Pericardium fibroblast (primary cell): Measurements from ENCODE around the genes DPM1 and ZFP64.

- RAMPAGE, long total RNA, result no peak
These were observed 26.4 kb downstream of the BCAS4 start for GRCh38 chr20:50821190-50821670.

DNA sequence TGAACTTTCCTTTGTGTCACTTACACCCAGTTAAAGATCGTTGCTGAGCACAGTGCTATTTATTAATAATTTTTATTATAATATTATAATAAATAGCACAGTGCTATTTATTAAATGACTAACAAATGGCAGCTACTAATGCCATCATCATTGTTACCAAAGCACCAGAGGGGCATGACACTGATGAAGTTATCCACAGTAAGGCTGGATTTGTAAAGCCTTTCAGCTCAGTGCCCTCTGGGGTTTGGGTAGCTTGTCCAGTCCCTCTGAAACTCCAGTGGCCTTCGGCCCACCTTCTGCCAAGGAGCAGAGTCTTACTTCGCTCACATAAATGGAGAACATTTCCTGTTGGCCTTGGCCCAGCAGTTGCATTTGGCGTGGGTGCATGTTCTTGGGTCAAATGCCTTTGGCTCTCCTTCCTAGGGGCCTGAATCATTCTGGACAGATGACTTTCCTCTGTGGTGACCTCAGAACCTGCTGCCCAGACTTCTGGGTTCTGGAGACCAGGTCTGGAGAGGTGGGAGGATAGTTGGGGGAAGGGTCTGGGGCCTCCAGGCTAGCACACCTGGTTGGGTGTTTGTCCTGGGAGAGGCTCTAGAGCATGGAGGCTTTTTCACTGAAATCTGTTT is 29.2 kb downstream of the BCAS4 start:
- RAMPAGE, long total RNA, result no peak

GRCh38 chr20:50895420-50895922 is 35.8 kb downstream of the ADNP start:
- RAMPAGE, long total RNA, result no peak

DNA sequence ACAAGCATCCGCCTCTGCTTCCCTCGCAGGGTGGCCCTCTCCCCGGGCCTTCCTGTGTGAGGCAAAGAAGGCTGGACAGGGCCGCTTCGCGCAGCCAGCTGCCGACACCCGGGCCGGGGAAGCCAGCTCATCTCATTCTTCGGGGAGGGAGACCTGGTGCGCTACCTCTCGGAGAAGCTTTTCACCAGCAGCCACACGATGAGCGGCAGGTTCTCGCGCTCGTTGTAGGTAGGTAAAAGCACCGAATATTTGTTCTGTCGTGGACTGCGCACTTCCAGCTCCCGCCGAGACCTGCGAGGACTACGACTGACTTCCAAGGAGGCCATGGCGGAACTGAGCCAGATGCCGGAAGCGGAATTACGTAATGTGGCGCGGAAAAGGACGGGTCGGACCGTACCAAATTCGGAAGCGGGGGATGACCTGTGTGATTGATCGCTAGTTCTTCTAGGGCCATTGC is at the start of gene DPM1:
Gene DPM1, minus strand, starts transcription at position 335 of the 457 bp plus-strand sequence.
- RAMPAGE, long total RNA, result start-site peak on the minus strand centred at position 324 of the sequence, 34 bp wide, 1,151 and 848 reads in 2 replicates

DNA sequence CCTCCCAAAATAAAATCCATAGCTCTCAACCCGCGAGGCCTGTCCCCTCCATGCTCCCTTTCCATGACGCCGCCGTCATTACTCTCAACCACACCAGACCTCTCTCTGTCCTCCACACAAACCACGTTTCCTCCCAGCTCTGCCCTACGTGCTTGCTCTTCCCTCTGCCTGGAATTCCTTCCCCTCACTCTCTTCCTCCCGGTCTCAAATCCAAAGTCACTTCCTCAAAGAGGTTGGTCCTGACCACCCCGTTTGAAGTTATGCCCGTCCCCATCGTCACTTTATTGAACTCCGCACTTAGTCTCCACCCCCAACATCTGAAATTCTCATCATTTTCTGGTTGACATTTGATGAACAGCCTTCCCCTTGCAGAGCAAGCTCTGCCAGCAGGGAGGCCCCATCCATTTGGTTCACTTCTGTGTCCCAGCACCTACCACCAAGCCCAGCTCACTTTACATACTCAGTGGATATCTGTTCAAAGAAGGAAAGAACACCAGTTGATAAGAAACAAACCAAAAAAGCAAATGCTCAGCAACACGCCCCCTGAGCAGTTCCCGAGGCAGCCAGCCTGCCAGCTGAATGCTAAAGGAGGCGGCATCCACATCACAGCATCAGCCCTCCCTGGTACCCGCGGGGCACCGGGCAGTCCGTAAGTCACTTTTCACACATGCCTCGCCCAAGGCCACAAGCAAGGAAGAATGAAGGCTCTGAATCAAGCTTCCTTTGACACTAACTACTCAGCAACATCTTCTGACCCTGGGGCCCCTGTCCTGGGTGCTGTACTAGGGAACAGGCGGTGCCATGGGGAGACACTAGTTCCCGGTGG is 125.0 kb downstream of the NFATC2 start:
- RAMPAGE, long total RNA, result no peak

- RAMPAGE, long total RNA, result no peak
These were observed 114.2 kb downstream of the NFATC2 start for GRCh38 chr20:51428334-51428686.

GRCh38 chr20:51456198-51457177 is 86.0 kb downstream of the NFATC2 start:
- RAMPAGE, long total RNA, result no peak

DNA sequence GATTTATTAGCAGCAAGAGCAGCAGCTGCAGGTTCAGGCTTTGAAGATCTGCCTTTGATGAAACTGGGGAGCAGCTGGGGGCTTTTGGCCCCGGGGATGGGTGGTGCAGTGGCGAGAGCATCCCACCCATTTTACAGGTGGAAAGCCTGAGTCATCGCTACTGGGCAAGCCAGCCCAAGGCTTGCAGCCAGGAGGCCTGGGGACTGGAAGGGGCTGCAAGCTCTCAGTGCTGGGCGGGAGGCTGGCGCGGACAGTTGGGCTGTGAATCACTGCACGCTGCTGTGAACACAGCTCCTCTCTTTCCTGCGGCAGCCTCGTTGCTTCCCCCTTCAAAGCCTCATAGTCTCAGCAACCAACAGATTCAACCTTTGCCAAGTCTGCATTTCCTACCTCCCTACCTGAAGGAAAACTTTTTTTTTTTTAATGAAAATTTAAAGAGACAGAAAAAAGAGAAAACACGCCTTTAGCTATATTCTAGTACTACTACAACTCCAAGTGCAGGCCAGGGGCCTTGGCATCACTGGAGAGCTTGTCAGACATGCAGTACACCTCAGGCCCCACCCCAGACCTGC is 85.3 kb downstream of the NFATC2 start:
- RAMPAGE, long total RNA, result no peak

- RAMPAGE, long total RNA, result no peak
These were observed 12.7 kb downstream of the NFATC2 start for GRCh38 chr20:51529773-51530283.

- RAMPAGE, long total RNA, result no peak
These were observed 1.3 kb downstream of the NFATC2 start for GRCh38 chr20:51540920-51541927.

GRCh38 chr20:51563762-51564537 is 21.4 kb upstream of the NFATC2 start:
- RAMPAGE, long total RNA, result no peak

DNA sequence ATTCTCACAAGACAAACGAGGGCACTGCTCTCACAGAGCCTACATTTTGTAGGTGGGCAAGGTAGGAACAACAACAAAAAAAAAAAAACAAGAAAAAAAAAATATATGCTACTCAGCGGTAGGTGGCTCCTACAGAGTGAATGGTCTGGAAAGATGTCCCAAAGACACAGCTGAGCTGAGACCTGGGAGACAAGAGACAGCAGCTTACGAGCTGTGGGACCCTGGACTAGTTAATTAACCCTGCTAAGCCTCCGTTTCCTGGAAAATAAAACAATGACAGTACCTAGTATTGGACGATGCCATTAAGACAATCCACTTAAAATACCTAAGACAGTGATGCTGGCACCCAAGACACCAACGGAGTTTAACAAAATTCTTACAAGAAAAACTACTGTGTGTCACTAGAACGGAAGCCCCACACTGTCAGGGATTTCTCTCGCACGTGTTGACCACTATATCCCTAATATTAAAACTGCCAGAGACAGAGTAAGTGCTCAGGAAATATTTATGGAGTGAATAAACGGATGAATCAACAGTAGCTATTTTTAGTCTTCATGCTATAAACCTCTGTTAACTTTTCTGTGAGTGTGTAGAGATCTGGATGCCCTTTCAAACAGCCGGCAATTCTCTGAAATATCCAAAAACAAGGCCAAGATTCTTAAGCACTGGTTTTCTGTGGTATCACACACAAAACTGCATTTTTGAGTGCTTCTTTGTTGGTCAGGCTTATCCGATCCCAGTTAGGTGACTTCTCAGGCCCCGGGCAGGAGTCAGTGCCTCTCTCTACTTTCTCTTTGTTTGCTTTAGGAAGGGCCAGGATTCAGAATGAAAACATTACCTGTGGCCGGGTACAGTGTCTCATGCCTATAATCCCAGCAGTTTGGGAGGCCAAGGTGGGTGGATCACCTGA is 16.0 kb downstream of the ATP9A start:
- RAMPAGE, long total RNA, result no peak

DNA sequence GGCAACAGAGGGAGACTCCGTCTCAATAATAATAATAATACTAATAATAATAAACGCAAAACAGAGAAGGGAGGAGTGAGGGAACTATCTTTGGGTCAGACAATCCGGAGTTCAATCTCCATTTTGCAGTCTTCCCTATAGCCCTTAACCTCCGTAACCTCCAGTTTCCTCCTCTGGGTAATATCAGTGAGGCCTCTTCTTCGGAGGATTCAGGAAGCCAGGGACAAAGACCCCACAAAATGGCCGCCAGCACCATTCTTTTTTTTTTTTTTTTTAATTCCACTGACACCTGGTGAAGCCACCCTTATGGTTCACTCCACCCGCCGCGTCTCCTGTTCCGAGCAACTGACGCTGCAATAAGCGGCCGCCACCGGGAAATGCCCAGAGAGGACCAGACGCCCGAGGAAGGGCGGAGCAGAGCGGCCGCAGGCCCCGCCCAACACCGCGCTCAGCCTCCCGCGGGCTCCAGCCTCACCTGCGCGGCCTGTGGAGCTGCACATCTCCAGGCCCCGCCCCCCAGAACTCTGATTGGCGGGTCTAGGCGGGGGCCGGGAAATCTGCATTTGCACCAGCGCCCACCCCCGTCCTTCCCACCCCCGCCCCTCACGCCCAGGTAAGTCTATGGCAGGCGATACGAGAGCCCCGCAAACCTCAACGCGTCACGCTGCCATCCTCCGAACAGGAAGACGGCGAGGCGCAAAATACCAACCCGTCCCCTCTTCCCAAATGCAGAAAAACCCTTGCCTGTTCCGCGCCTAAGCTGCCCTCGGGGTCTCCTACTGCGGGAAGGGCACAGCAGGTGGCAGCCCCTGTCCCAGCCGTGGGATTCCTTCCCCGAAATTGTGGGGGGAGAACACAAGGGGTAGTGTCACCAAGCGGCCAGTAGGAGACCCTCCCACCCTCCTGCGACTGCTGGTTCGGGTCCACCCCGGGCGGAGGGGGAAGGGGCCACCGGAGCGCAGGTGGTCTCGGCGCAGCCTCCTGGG is 1.1 kb downstream of the ATP9A start:
- RAMPAGE, long total RNA, result no peak

- RAMPAGE, long total RNA, result no peak
These were observed at the start of gene ZFP64 for GRCh38 chr20:52191438-52191914. Gene ZFP64 (minus strand): TSS chr20:52191779.

DNA sequence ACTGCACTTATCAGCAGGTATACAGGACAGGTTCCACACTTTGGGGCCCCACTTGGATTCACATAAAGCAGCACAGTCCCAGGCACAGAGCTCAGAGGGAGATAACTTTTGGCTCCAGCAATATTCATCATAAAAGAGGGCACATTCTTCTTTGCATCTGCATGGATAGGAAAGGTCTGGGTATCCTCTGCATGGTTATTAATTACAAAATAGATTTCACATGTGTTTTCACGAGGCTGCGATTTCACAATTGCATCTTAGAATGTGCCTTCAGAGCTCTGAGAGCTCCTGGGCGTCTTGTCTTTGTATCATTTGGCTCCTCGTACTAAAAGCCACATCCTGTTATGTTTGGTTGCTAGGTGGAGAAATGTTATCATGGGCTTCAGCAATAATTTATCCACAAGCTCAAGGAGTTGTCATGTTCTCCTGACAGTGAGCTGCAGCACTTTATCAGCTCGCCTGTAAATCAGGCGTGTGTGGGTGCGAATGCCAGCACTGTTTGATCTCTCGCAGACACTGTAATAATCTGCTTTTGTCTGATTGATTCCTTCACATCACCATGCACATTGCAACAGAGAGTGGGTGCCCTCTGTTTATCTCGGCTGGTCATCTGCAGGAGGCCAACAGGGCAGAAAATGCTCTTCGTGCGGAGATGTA is 218.5 kb upstream of the ZFP64 start:
- RAMPAGE, long total RNA, result no peak

DNA sequence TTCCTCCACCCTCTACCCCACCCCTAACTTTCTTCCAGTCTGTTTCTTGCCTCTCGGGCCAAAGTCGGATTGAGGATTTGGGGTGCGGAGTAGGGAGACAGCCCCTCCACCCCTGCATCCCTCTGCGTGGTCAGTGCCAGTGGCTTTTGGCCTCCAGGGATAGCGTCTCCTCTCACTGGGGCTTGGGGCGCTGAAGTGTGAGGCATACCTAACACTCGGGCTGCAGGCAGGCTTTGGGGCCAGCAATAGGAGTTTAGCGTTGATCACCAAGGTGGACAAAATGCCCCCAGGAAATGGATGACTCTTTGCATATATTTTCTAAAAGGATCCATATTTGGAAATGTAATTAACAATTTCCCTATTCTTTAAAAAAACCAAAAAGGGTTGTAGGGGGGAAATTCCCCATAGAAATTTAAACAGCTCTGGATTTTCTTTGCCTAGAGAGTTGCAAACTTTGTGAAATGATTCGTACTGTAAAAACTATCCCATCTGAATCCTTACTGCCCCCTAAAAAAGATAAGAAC is 1.5 kb downstream of the TSHZ2 start:
- RAMPAGE, long total RNA, result no peak

GRCh38 chr20:53031130-53032044 is 59.2 kb downstream of the TSHZ2 start:
- RAMPAGE, long total RNA, result no peak

DNA sequence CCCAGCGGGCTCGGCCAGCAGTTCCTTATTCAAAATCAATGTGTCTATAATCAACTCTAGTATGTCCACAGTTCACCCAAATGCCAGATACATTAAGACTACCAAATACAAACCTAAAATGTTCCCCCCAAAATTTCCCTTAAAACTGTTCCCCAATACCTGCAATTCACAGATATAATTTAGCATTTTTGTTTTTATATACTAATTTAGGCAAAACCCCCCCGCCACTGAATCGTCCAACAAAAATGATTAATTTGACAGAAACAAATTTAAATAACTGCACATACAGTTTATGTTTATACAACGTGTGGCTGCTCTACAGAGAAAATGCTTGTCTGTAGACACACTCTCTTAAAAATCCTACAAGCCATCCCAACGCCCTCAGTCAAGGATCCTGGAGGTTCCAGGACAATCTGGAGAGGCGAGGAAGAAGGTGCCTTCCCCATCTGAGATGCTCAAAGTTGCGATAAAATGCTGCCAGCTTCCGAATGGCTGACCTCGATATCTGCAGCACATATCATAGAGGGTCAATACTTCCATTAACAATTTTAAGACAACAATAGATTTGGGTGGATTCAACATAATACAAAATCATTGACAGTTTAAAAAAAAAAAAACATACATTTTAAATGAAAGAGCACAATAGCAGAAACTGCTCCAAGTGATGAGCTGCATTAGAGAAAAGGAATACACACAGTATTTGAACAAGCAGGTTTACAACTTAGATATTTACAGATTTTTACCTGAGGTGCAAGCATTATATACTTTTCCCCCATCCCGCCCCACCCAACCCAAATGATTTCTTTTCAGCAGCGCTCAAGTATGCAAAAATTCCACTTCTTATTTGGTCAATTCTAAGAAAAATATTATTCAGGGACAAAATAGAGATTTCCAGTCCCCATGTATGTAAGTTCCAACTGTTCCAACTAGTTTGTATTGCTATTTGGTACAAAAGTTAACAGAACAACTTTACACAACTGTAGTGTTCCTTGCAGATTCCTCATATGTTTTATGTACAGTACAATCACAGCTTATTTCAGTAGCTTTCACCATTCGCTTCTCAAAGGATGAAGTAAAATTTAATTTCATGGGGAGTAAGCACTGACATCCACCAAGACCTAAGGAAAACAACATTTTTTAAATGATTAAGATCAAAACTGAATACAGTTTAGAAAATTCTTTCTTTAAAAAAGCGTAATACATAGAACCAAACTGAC is 25.1 kb downstream of the ZNF217 start:
- RAMPAGE, long total RNA, result no peak

- RAMPAGE, long total RNA, result no peak
These were observed 13.1 kb downstream of the ZNF217 start for GRCh38 chr20:53580461-53581081.

- RAMPAGE, long total RNA, result no peak
These were observed 4.0 kb downstream of the ZNF217 start for GRCh38 chr20:53589468-53590118.